ENCODE measurements around a stretch of chr16.

DNA sequence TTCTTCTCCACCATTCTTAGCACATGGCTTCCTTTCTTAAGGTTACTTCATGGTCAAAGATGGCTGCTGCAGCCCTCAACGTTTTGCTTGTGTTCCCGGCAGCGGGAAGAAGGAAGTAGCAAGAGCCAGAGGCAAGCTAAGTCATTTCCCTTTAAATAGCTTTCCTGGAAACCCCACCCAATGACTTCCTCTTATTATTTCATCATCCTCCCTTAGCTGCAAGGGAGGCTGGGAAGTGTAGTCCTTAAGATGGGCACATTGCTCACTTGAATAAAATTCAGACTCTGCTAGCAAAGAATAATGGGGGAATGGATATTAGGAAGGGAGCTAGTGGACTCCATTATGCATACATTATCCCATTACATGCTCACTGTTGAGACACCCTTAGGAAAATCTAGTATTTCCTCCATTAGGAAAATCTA, 12.4 kb upstream of the HAPSTR1 start:
- PRO-cap, 7 experiments: no peak in any of the 7 experiments

- PRO-cap, 7 experiments: peak in 2 of 7 experiments; most common plus-strand start chr16:9104653 (in 2)
Measured at GRCh38 chr16:9104337-9105003, 13.0 kb downstream of the HAPSTR1 start.

DNA sequence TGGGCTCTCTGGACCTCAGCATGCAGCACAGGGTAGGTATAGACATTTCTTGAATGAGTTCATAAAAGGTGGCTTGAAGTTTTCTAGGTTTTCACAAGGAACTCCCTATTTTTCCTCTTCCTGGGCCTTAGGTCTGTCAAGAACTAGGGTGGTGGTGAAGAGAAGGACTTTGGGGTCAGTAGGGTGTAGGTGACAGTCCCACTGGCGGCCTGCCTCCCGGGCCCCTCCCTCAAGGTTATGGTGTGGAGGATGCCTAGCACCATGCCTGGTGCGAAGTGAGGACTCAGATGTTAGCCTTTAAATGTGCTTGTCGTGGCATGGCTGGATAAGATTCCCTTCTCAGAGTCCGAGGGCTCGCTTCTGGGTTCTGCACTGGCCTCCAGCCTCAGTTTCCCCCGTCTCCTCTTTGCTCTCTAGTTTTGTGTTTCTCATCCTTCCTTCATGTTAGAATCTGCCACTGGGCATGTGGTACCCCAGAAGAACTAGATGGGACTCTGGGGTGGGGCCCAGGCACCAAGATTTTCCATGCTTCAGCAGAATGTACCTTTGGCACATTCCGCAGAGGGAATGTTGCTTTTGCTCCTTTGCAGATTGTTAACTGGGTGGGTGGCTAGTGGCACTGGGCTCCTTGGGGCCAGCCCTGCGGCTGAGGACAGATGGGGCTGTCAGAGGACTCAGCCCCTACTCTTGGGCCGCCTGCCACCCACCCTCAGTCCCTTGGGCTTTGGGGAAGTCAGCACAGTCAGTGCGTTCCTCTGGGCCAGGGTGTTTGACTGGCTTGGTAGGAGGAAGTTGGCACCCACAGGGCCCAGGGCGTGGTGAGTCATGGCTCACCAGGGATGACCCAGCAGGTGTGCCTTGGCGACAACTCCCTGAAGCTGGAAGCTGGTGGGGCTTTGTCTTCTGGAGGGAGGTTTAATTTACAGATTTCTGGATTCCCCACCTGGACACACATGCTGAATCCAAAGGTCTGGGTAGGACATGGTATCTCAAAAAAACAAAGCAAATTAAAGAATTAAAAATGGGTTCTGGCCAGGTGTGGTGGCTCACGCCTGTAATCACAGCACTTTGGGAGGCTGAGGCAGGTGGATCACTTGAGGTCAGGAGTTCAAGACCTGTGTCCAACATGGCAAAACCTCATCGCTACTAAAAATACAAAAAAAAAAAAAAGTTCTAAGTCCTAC, 32.2 kb downstream of the HAPSTR1 start:
- PRO-cap, 7 experiments: no peak in any of the 7 experiments

GRCh38 chr16:9665671-9666518, 516.3 kb downstream of the GRIN2A start:
- PRO-cap, 7 experiments: no peak in any of the 7 experiments

- PRO-cap, 7 experiments: no peak in any of the 7 experiments
Measured at GRCh38 chr16:10296868-10297281, 89.0 kb upstream of the ATF7IP2 start.

- PRO-cap, 7 experiments: no peak in any of the 7 experiments
Measured at GRCh38 chr16:10297282-10297862, 88.5 kb upstream of the ATF7IP2 start.

DNA sequence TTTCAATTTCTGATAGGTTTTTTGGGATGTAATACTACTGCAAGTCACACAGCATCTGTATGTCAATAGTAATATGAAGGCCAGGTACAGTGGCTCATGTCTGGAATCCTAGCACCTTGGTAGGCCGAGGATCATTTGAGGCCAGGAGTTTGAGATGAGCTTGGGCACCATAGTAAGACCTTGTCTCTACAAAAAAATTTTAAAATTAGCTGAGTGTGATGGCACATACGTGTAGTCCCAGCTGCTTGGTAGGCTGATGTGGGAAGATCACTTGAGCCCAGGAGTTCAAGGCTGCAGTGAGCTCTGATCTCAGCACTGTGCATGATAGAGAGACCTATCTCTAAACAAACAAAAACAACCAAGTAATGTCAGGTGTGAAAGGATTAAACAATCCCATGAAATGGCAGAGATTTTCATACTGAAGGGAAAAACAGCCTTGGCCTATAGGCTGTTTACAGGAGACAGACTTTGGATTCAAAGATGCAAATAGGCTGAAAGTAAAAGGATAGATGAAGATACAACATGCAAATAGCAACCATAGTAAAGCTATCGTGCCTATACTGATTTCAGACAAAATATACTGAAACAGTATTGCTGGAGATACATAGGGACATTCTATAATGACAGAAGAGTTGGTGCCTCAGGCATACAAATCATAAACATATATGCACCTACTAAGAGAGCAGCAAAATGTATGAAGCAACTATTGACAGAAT, 8.0 kb downstream of the ATF7IP2 start:
- PRO-cap, 7 experiments: no peak in any of the 7 experiments

GRCh38 chr16:10531390-10531957, 48.9 kb downstream of the EMP2 start:
- PRO-cap, 7 experiments: no peak in any of the 7 experiments

GRCh38 chr16:10982544-10983232, 38.3 kb downstream of the CLEC16A start:
- PRO-cap, 7 experiments: no peak in any of the 7 experiments

- PRO-cap, 7 experiments: peak in 3 of 7 experiments; most common plus-strand start chr16:11155803 (in 3); most common minus-strand start chr16:11155410 (in 1)
Measured at GRCh38 chr16:11155276-11156097, 100.5 kb downstream of the SOCS1 start.

DNA sequence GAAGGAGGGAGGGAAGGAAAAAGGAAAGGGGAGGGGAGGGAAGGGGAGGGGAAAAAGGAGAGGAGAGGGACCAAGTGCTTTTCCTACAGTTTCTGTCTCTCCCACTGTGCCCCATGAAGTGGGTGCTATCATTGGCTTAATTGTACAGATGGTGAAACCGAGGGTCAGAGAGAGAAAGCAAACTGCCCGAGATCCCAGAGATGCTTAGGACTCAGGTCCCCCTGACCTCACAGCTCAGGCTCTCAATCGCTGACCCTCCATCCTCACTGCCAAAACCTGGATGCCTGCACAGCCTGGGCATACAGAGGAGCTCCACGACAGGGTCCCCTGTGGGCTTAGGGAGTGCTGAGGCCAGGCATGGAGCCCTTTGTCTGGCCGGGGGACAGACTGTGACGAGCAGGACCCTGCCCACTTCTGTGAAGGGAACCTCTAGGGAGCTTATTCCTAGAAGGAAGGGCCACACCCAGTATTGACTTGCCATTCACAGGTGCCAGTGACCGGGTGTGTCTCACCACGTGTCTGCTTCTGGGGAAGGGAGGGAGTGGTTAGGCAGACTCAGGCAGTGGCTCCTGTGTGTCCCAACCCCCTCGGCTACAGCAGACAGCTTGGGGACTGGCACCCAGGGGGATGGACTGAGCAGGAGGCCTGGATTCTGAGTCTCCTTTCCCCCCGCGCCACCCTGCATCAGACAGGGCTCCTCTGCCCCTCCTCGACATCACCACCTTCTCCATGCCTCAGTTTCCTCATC, 57.3 kb downstream of the SOCS1 start:
- PRO-cap, 7 experiments: no peak in any of the 7 experiments

- PRO-cap, 7 experiments: no peak in any of the 7 experiments
Measured at GRCh38 chr16:11201505-11202671, 54.1 kb downstream of the SOCS1 start.

DNA sequence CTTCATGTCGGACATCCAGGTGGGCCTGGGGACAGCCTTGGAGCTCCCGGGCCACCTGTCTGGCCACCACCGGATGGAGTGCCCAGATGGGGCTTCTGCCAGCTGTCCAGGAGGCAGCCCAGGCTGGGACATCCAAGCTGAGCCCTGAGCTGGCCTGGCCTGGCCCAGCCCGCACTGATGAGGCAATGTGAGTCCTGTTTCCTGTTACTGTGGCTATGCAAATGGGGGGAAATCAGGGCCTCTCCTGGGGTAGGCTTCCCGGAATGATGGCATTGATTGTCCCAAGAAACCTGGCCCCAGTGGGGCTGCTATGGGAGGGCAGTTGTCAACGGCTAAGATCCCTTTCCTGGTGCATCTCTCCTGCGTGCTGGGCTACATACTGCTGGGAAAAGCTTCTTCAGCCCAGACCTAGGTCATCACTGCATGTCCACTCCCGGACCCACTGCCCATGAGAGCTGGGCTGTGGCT, 50.0 kb downstream of the SOCS1 start:
- PRO-cap, 7 experiments: no peak in any of the 7 experiments

DNA sequence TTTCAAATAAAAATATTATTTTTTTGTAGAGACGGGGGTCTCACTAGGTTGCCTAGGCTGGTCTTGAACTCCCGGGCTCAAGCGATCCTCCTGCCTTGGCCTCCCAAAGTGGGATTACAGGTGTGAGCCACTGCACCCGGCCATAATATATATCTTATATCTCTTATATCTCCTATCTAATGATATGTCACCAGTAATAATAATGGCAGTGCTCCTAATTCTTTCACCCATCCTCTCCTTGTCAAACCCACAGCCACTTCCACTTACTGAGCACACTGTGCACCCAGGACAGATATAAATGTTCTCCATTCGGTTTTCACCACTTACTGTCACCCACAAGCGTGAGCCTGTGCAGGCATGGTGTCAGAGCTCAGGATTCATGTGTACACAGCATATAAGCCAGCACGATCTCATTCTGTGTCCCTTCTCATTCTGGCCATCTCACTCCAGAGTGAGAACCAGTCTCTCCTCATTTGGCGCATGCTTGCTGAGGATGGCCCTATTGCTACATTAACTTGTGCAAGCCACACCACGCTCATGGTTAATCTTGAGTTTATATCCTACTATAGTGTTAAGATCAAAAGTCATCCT, 21.3 kb downstream of the SOCS1 start:
- PRO-cap, 7 experiments: no peak in any of the 7 experiments

DNA sequence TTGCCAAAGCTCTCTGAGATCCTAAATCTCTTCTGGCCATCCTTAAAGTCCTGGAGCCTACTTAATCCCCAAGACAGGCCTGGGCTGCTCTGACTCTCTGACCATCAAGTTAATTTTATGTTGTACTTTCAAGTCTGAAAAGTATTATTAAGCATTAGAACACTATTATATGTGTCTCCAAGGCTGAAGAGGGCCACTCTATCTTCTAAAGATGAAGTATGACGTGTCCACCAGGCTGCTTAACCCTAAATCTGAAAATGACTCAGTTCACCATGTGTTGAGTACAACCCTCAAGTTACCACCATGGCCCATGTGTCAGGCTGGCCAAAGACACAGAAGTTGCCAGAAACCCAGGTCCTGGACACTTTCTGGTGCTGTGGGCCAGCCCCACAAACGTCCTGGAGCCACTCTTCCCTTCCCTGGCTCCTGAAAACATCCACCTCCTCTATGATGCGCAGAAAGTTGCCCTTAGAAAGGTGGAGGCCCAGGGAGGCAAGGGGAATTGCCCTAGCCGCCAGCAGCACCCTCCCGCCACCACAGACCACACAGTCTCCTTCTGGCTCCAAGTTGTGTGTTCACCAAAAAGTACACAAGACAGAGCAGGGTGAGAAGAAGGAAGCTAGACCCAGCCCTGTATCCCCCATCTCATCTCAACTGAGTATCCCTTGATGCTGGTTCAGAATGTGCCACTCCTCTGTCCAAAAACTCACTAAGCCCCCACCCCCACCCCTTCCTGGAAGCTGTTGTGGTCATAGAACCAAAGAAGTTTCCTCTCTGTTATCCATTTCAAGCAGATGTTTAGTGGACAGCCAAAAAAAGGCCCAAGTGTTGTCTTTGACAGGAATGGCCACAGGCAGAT, 2.6 kb downstream of the SOCS1 start:
- PRO-cap, 7 experiments: peak in 1 of 7 experiments; most common plus-strand start position 592 of the sequence (in 1); most common minus-strand start position 547 of the sequence (in 1)

DNA sequence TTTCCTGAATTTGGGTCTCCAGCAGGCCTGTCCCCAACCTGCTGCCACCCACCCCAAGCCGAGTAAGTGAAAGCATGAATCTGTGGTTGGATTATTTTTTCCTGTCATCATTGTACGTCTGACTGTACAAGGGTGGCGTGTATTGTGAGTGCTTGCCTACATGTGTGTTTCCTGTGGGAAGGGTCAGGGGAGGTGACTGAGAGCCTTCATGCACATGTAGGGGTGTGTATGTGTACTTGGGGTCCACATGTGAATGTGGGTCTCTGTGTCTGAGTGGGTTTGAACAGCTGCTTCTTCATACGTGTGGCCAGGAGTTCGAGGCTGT, 5.3 kb downstream of the TNP2 start:
- PRO-cap, 7 experiments: peak in 6 of 7 experiments; most common plus-strand start position 246 of the sequence (in 3); most common minus-strand start position 68 of the sequence (in 4)

DNA sequence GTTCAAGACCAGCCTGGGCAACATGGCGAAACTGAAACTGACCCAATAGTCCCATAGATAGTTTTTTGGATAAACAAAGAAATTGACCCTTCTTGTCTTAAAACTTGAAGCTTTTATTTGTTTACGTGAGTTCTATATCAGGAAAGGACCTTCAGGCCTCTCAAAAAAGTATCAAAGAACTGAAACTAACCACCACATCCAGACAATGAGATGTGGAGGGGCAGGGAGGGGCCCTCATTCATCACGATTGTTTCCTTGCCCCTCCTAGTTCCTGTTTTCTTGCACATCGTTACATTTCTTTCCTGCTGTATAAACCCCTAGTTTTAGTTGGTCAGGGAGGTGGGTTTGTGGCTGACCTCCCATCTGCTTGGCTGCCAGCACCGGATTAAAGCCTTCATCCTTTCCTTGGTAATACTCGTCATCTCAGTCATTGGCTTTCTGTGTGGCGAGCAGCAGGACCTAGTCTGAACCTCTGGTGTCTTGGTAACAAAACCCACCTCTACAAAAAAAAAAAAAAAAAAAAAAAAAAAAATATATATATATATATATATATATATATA, 30.1 kb upstream of the PRM1 start:
- PRO-cap, 7 experiments: peak in 3 of 7 experiments; most common plus-strand start position 326 of the sequence (in 2); most common minus-strand start position 207 of the sequence (in 3)

DNA sequence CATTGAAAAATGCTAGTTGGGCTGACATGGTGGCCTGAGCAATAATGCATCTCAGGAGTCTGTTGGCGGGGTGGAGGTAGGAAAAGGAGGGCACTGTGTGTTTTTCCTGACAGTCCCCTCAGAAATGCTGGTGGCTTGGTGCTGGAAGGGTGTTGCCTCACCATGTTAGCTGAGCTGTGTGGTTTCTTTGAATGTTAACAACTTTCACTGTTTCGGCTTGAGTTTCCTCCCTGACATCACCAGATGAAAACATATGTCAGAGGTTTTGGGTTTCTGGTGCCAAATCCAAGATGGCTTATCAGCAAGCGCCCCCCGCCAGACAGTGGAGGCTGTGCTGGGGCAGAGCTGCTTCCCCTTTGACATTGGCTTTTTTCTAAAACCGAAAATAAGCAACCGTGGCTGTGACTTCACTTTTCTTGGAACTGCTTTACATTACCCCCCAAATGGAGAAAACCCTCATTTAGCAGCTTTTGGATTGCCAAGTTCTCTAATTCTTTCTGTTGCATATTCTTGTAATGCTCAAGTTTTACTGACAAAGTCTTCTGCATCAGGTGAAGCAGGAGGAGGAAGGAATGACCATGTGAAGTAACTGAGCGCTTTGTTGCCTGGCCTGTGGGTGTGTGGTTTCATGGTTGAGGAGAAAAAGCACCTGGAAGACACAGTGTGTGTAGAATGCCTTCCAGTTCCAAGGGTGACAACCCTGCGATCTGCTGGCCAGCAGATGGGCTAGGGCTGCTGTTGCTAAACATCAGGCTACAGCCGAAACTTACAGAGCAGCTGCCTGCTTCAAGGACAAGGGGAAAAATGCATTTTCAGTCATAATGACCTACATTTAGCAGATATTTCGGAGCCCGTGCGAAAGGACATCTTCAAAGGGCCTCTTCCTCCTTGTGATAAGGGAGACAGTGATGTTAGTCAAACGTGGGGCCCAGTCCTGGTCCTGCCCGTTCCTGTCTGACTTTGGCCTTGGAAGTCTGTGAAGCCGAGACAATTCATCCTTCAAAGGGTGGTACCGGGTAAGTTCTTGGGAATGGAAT, 9.7 kb downstream of the RMI2 start:
- PRO-cap, 7 experiments: peak in 7 of 7 experiments; most common plus-strand start position 282 of the sequence (in 5); most common minus-strand start position 180 of the sequence (in 7)

DNA sequence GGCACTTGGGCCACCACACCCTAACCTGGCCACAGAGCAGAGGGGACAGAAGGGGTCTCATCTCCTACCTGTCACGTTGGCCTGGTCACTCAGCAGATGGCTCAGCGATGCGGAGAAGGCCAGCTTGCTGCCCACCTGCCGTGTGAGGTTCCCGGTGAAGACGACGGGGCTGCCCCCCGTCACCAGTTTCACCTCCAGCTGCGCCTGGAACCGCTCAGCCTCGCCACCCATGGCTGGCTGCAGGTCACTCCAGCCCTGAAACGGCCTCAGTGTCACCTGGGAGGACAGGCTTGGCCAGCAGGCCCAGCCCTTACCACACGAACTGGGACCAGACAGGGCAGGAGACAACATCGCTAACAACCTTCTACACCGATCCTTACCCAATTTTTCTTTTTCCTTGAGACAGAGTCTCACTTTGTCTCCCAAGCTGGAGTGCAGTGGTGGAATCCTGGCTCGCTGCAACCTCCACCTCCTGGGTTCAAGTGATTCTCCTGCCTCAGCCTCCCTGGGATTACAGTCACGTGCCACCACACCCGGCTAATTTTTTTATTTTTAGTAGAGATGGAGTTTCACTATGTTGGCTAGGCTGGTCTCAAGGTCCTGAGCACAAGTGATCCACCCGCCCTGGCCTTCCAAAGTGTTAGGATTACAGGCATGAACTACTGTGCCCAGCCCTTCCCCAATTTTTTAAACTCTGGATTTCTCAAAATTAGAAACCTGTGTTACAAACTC, 64.8 kb downstream of the ENSG00000188897 start:
- PRO-cap, 7 experiments: no peak in any of the 7 experiments

GRCh38 chr16:11572123-11573019, 14.3 kb downstream of the LITAF start:
- PRO-cap, 7 experiments: peak in 7 of 7 experiments; most common plus-strand start chr16:11572530 (in 6); most common minus-strand start chr16:11572360 (in 5)